K562 (cell line): Measurements from ENCODE around the gene DAPP1.

DNA sequence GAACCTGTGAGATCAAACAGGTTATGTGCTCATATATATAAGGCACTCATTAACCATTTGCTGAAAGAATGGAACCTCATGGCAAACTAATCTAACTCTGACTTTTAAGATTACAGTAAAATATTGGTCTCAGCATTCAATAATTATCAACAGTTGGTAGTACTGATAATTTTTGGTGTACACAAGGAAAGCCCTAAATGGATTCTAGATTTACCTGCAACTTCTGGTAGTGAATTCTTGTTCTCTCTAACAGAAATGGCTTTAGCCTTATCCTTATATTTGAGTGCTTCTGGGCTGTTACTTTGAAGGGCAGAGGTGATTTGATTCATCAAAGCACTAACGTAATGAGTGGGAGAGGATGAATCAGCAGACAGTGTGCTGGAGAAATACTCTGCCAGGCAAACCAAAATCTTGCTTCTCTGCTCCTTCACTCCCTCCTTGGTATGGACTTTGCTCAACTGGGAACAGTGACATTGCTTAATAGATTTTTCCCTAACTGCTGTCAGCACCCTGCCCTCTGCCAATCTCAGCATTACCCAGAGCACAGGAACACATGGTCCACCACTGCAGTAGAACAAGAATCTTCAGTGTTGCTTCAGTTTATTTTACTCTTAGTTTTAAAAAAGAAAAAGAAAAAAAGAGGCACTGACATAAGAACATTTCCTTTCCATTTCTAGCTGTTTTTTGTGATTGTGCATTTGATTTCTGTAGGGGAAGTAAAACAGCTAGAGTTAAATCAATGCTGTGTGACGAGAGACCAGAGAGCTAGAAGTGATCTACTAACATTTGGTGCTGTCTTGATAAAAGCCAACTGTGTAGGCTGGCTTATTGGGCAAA, 56.0 kb downstream of the PDLIM5 start:
- RAMPAGE, long total RNA, result no peak
- RRBS, result no CpG with 5 or more reads among the region's 2 CpGs
PRO-cap:
- standard, result no peak
- CoPRO, capped RNA only, 2 experiments, result no peak in any of the 2 experiments
- CoPRO, capped and uncapped RNA, 2 experiments, result no peak in any of the 2 experiments
- CoPRO, uncapped RNA only, 2 experiments, result no peak in any of the 2 experiments
CAGE:
- cytosol, long polyA plus RNA, result no peak
- long polyA plus RNA, result no peak
- nucleolus, long total RNA, result no peak
- nucleus, long polyA plus RNA, result no peak

- RAMPAGE, long total RNA, result no peak
- RRBS, result no CpG with 5 or more reads among the region's 2 CpGs
PRO-cap:
- standard, result no peak
- CoPRO, capped RNA only, 2 experiments, result no peak in any of the 2 experiments
- CoPRO, capped and uncapped RNA, 2 experiments, result no peak in any of the 2 experiments
- CoPRO, uncapped RNA only, 2 experiments, result no peak in any of the 2 experiments
CAGE:
- cytosol, long polyA plus RNA, result no peak
- long polyA plus RNA, result no peak
- nucleolus, long total RNA, result no peak
- nucleus, long polyA plus RNA, result no peak
Observed at GRCh38 chr4:94526306-94526750, 74.6 kb downstream of the PDLIM5 start.

DNA sequence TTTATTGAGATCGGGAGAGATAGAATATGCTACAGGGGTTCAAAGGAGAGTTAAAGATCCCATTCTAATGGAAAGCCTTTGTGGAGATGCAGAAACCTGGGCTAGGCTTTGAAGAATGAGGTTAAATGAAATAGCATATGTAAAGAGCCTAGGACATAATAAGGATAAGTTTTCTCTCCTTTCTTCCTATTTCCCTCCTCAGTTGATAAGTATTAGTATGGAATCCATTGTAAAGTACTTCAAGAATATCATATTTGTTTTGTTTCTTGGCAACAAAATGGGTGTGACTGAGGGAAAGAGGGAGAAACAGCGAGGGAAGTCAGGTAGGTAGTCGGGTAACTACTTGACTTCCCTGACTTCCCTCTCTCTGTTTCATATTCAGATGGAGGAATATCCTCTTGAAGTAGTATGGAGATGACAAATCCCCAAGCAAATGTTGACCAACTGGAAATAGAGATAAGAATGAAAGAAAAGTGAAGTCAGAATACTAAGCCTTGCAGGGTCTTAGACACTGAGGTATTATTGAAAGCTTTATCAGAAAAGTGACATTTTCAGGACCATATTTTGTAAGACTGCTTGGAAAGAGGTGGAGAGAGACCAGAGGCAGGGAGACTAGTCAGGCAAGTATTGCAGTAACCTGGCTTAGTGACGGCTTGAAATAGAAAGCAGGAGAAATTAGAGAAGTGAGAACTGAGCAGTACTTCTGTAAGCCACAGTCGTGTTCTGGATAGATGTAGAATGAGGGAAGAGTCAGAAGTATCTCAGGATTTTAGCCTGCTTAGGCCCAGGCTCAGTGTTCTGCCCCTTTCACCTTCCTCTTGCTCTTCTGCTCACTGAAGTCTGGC, 83.0 kb downstream of the PDLIM5 start:
- RAMPAGE, long total RNA, result no peak
- RRBS, result no CpG with 5 or more reads among the region's 5 CpGs
PRO-cap:
- standard, result bidirectional peak, plus-strand start at position 600 of the sequence, minus-strand start at position 374 of the sequence
- CoPRO, capped RNA only, 2 experiments, result peak in 2 of 2 experiments; most common plus-strand start position 575 of the sequence (in 1); most common minus-strand start position 374 of the sequence (in 2)
- CoPRO, capped and uncapped RNA, 2 experiments, result no peak in any of the 2 experiments
- CoPRO, uncapped RNA only, 2 experiments, result no peak in any of the 2 experiments
CAGE:
- cytosol, long polyA plus RNA, result no peak
- long polyA plus RNA, result no peak
- nucleolus, long total RNA, result no peak
- nucleus, long polyA plus RNA, result no peak

- RAMPAGE, long total RNA, result no peak
- RRBS, result no CpG with 5 or more reads among the region's 3 CpGs
PRO-cap:
- standard, result no peak
- CoPRO, capped RNA only, 2 experiments, result no peak in any of the 2 experiments
- CoPRO, capped and uncapped RNA, 2 experiments, result no peak in any of the 2 experiments
- CoPRO, uncapped RNA only, 2 experiments, result no peak in any of the 2 experiments
CAGE:
- cytosol, long polyA plus RNA, result no peak
- long polyA plus RNA, result no peak
- nucleolus, long total RNA, result no peak
- nucleus, long polyA plus RNA, result no peak
Observed at GRCh38 chr4:94633578-94634011, 124.2 kb upstream of the BMPR1B start.

GRCh38 chr4:94669321-94669544, 88.5 kb upstream of the BMPR1B start:
- RAMPAGE, long total RNA, result no peak
- RRBS, result no CpG with 5 or more reads among the region's 3 CpGs
PRO-cap:
- standard, result no peak
- CoPRO, capped RNA only, 2 experiments, result no peak in any of the 2 experiments
- CoPRO, capped and uncapped RNA, 2 experiments, result no peak in any of the 2 experiments
- CoPRO, uncapped RNA only, 2 experiments, result peak in 2 of 2 experiments; most common plus-strand start chr4:94669427 (in 1)
CAGE:
- cytosol, long polyA plus RNA, result no peak
- long polyA plus RNA, result no peak
- nucleolus, long total RNA, result no peak
- nucleus, long polyA plus RNA, result no peak

GRCh38 chr4:94723976-94724427, 33.8 kb upstream of the BMPR1B start:
- RAMPAGE, long total RNA, result no peak
- RRBS, result no CpG with 5 or more reads among the region's 3 CpGs
PRO-cap:
- standard, result no peak
- CoPRO, capped RNA only, 2 experiments, result no peak in any of the 2 experiments
- CoPRO, capped and uncapped RNA, 2 experiments, result no peak in any of the 2 experiments
- CoPRO, uncapped RNA only, 2 experiments, result no peak in any of the 2 experiments
CAGE:
- cytosol, long polyA plus RNA, result no peak
- long polyA plus RNA, result no peak
- nucleolus, long total RNA, result no peak
- nucleus, long polyA plus RNA, result no peak

DNA sequence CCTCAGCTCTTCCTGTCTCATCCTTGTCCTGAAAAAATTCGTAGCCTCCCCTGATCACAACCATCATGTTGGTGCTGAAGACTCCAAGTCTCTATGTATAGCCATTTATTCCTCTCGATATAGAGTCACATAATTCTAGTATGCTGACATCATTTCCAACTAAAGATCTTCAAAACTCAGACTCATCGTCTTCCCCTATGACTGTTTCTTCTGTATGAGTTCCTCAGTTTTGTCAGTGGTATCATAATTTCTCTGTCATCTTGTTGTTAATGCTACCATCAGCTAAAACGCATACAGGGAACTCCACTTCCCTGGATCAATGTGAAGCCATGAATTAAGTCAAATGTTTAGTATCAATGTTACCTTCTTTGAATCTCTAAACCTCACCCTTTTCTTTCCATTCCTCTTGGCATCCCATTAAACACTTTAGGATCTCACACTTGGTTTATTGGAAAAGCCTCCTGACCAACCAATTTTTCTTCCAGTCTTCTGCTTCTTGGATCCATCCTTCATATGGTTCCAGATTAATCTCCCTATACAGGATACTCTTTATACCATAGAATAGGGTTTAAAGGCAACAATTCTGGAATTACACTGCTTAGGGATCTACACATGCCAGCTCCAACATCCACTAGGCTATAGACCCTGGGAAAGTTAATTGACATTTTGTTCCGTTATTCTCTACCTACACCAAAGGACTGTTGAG, 41.0 kb downstream of the UNC5C start:
- RAMPAGE, long total RNA, result no peak
- RRBS, result no CpG with 5 or more reads among the region's 5 CpGs
PRO-cap:
- standard, result no peak
- CoPRO, capped RNA only, 2 experiments, result no peak in any of the 2 experiments
- CoPRO, capped and uncapped RNA, 2 experiments, result no peak in any of the 2 experiments
- CoPRO, uncapped RNA only, 2 experiments, result no peak in any of the 2 experiments
CAGE:
- cytosol, long polyA plus RNA, result no peak
- long polyA plus RNA, result no peak
- nucleolus, long total RNA, result no peak
- nucleus, long polyA plus RNA, result no peak

DNA sequence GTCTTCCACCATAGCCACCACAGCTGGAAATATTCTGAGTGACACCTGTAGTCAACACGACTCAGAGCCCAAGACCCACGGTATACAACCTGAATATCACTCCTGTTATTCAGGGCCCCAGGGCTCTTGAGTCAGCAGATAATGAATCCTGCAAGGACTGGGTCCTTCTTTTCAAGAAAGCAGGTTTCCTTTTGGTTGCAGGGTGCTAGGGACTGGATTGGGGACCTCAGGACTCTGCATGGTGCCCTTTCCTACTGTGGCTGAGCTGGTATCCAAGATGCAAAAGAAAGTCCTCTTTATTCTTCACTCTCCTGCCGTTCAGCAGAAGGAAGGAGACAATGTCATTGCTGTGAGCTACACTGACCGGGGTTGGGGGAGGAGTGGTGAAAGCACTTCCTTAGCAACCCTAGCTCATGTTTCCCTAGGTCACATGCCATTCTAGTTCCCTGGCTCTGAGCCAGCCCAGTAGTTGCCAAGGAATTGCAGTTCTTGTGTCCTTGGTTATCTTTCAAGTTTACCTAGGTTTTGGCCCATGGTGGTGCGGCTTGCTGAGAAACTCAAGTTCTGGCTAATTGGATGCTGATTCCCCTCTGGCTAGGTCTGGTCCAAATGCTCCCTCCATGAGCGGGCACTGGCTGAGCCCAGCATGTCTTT, 23.7 kb upstream of the UNC5C start:
- RAMPAGE, long total RNA, result no peak
- RRBS, result no CpG with 5 or more reads among the region's 6 CpGs
PRO-cap:
- standard, result no peak
- CoPRO, capped RNA only, 2 experiments, result no peak in any of the 2 experiments
- CoPRO, capped and uncapped RNA, 2 experiments, result no peak in any of the 2 experiments
- CoPRO, uncapped RNA only, 2 experiments, result no peak in any of the 2 experiments
CAGE:
- cytosol, long polyA plus RNA, result no peak
- long polyA plus RNA, result no peak
- nucleolus, long total RNA, result no peak
- nucleus, long polyA plus RNA, result no peak

DNA sequence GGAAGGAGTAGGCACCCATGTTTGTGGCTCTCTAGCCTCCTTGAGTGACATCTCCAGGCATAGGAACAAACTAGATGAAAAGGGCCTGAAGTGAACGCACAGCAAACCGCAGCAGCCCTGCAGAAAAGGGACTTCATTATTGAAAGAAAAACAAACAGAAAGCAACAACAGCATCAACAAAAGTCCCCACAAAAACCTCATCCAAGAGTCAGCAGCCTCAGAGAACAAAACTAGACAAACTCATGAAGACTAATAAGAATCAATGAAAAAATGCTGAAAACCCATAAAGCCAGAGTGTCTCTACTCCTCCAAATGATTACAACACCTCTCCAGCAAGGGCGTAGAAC, 805.7 kb downstream of the STPG2 start:
- RAMPAGE, long total RNA, result no peak
- RRBS, result no CpG with 5 or more reads among the region's 3 CpGs
PRO-cap:
- standard, result no peak
- CoPRO, capped RNA only, 2 experiments, result no peak in any of the 2 experiments
- CoPRO, capped and uncapped RNA, 2 experiments, result peak in 1 of 2 experiments; most common plus-strand start position 96 of the sequence (in 1)
- CoPRO, uncapped RNA only, 2 experiments, result peak in 1 of 2 experiments; most common plus-strand start position 96 of the sequence (in 1)
CAGE:
- cytosol, long polyA plus RNA, result no peak
- long polyA plus RNA, result no peak
- nucleolus, long total RNA, result no peak
- nucleus, long polyA plus RNA, result no peak

- RAMPAGE, long total RNA, result no peak
PRO-cap:
- standard, result no peak
- CoPRO, capped RNA only, 2 experiments, result no peak in any of the 2 experiments
- CoPRO, capped and uncapped RNA, 2 experiments, result no peak in any of the 2 experiments
- CoPRO, uncapped RNA only, 2 experiments, result no peak in any of the 2 experiments
CAGE:
- cytosol, long polyA plus RNA, result no peak
- long polyA plus RNA, result no peak
- nucleolus, long total RNA, result no peak
- nucleus, long polyA plus RNA, result no peak
Observed at GRCh38 chr4:98315694-98316341, 54.6 kb downstream of the RAP1GDS1 start.

DNA sequence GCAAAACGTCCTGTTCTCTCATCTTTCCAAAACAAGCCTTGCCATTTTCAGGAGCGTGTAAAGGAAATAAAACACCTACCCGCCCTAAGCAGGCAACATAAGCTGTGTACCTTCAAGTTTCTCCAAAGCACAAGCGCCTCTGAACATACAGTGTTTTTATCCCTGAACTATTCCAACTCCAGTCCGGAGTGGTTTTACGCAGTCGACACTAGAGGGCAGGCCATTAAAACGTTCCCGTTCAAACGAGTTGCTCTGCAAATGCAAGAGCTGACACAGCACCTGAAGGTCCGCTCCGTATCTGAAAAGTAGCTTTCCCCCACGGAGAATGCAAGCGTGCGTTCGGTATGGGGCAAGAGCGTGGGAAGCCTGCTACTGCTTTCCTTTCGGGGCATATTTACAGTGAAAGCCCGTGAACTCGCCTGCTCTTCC, 190.9 kb downstream of the TSPAN5 start:
- RAMPAGE, long total RNA, result no peak
- RRBS, result no CpG with 5 or more reads among the region's 20 CpGs
PRO-cap:
- standard, result no peak
- CoPRO, capped RNA only, 2 experiments, result no peak in any of the 2 experiments
- CoPRO, capped and uncapped RNA, 2 experiments, result no peak in any of the 2 experiments
- CoPRO, uncapped RNA only, 2 experiments, result no peak in any of the 2 experiments
CAGE:
- cytosol, long polyA plus RNA, result no peak
- long polyA plus RNA, result no peak
- nucleolus, long total RNA, result no peak
- nucleus, long polyA plus RNA, result no peak

- RAMPAGE, long total RNA, result no peak
- RRBS, result no CpG with 5 or more reads among the region's 4 CpGs
PRO-cap:
- standard, result no peak
- CoPRO, capped RNA only, 2 experiments, result no peak in any of the 2 experiments
- CoPRO, capped and uncapped RNA, 2 experiments, result no peak in any of the 2 experiments
- CoPRO, uncapped RNA only, 2 experiments, result no peak in any of the 2 experiments
CAGE:
- cytosol, long polyA plus RNA, result no peak
- long polyA plus RNA, result no peak
- nucleolus, long total RNA, result no peak
- nucleus, long polyA plus RNA, result no peak
Observed at GRCh38 chr4:98602517-98602954, 55.9 kb downstream of the TSPAN5 start.

- RAMPAGE, long total RNA, result no peak
- RRBS, result no CpG with 5 or more reads among the region's 2 CpGs
PRO-cap:
- standard, result no peak
- CoPRO, capped RNA only, 2 experiments, result no peak in any of the 2 experiments
- CoPRO, capped and uncapped RNA, 2 experiments, result no peak in any of the 2 experiments
- CoPRO, uncapped RNA only, 2 experiments, result no peak in any of the 2 experiments
CAGE:
- cytosol, long polyA plus RNA, result no peak
- long polyA plus RNA, result no peak
- nucleolus, long total RNA, result no peak
- nucleus, long polyA plus RNA, result no peak
Observed at GRCh38 chr4:98639398-98639931, 18.9 kb downstream of the TSPAN5 start.

DNA sequence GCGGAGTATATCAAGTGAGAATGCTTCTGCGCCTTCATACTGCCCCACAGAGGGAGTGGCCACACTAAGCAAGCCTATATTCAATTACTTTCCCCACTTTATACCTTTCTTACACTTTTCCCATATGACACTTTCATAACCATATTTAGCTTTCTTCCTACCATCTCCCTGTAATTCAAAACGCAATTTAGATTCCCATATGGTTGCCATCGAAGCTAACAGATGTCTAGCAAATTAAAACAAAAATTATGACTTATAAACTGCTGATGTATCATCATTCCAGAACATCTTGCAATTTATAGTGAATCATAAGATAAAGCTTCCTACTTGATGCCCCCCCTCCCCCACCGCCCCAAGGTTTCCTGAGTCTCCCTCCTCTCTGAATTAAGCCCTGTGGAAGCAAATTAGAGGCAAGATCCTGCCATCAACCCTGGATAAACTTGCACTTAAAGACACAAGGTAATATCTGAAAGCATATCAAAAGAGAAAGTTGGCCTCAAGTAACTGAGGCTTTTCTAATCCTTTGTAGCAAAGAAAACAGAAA, 5.4 kb downstream of the TSPAN5 start:
- RAMPAGE, long total RNA, result no peak
- RRBS, result no CpG with 5 or more reads among the region's 5 CpGs
PRO-cap:
- standard, result no peak
- CoPRO, capped RNA only, 2 experiments, result no peak in any of the 2 experiments
- CoPRO, capped and uncapped RNA, 2 experiments, result no peak in any of the 2 experiments
- CoPRO, uncapped RNA only, 2 experiments, result no peak in any of the 2 experiments
CAGE:
- cytosol, long polyA plus RNA, result no peak
- long polyA plus RNA, result no peak
- nucleolus, long total RNA, result no peak
- nucleus, long polyA plus RNA, result no peak

GRCh38 chr4:98927942-98928972, 676 bp downstream of the EIF4E start:
- RAMPAGE, long total RNA, result no peak
- RRBS, result 3% methylated on average over 18 of the region's 69 CpGs
PRO-cap:
- standard, result bidirectional peak, plus-strand start at chr4:98928364, minus-strand start at chr4:98928180; bidirectional peak, plus-strand start at chr4:98928878, minus-strand start at chr4:98928805
- CoPRO, capped RNA only, 2 experiments, result peak in 2 of 2 experiments; most common plus-strand start chr4:98928364 (in 2); most common minus-strand start chr4:98928199 (in 2)
- CoPRO, capped and uncapped RNA, 2 experiments, result peak in 2 of 2 experiments; most common plus-strand start chr4:98928364 (in 2); most common minus-strand start chr4:98928195 (in 1)
- CoPRO, uncapped RNA only, 2 experiments, result peak in 1 of 2 experiments; most common plus-strand start chr4:98928583 (in 1); most common minus-strand start chr4:98928368 (in 1)
CAGE:
- cytosol, long polyA plus RNA, result no peak
- long polyA plus RNA, result no peak
- nucleolus, long total RNA, result no peak
- nucleus, long polyA plus RNA, result no peak

DNA sequence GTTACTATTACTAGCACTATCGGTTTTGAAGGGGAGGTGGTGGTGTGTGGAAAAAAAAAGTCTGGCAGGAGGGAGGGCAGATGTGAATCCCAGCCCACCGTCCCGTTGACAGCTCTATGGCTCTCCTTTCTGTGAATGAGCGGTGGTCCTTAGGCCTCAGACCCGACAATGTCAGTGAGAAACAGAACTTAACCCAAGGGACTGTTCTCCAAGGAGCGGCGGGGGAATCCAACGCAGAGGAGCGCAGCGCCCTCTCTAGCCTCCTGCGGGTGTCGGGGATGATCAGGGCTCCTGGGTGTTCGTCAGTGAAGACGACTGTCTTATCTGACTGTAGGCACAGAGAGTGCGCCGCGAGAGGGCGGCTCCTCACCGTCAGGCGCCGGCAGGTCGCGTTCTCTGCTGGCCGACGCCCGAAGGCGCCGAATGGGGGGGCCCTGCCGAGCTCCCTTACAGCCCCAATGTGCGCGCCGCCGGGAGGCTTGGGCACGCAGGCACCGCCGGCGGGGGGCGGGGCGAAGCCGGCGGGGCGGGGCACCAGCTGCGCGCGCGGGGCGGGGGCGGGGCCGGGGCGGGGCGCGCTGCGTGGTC, 418 bp upstream of the METAP1 start:
- RAMPAGE, long total RNA, result no peak
- RRBS, result 0% methylated on average over 11 of the region's 53 CpGs
PRO-cap:
- standard, result bidirectional peak, plus-strand start outside the sequence, minus-strand start at position 227 of the sequence
- CoPRO, capped RNA only, 2 experiments, result peak in 2 of 2 experiments; most common plus-strand start position 234 of the sequence (in 1); most common minus-strand start position 293 of the sequence (in 2)
- CoPRO, capped and uncapped RNA, 2 experiments, result peak in 2 of 2 experiments; most common plus-strand start position 309 of the sequence (in 1); most common minus-strand start position 425 of the sequence (in 2)
- CoPRO, uncapped RNA only, 2 experiments, result peak in 2 of 2 experiments; most common minus-strand start position 223 of the sequence (in 1)
CAGE:
- cytosol, long polyA plus RNA, result no peak
- long polyA plus RNA, result no peak
- nucleolus, long total RNA, result no peak
- nucleus, long polyA plus RNA, result no peak

DNA sequence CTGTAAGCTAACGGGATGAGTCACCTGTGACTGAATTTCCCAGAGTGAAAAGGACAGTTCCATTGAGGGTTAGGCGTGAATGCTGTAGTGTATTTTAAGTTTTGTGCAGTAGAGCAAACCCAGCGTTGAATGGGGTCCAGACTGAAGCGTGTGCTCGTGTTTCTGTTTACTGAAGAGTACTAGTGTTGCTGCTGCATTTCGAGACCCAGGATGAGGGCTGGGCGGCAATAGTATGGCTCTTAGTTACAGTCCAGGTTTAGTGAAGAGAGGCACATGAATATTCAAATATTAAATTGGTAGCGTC, 985 bp downstream of the METAP1 start:
- RAMPAGE, long total RNA, result no peak
- RRBS, result no CpG with 5 or more reads among the region's 8 CpGs
PRO-cap:
- standard, result unidirectional peak, minus-strand start at position 156 of the sequence
- CoPRO, capped RNA only, 2 experiments, result no peak in any of the 2 experiments
- CoPRO, capped and uncapped RNA, 2 experiments, result no peak in any of the 2 experiments
- CoPRO, uncapped RNA only, 2 experiments, result no peak in any of the 2 experiments
CAGE:
- cytosol, long polyA plus RNA, result no peak
- long polyA plus RNA, result no peak
- nucleolus, long total RNA, result no peak
- nucleus, long polyA plus RNA, result no peak

GRCh38 chr4:99323550-99324151, 2.5 kb upstream of the ADH1B start:
- RAMPAGE, long total RNA, result no peak
- RRBS, result no CpG with 5 or more reads among the region's 1 CpG
PRO-cap:
- standard, result no peak
- CoPRO, capped RNA only, 2 experiments, result no peak in any of the 2 experiments
- CoPRO, capped and uncapped RNA, 2 experiments, result no peak in any of the 2 experiments
- CoPRO, uncapped RNA only, 2 experiments, result no peak in any of the 2 experiments
CAGE:
- cytosol, long polyA plus RNA, result no peak
- long polyA plus RNA, result no peak
- nucleolus, long total RNA, result no peak
- nucleus, long polyA plus RNA, result no peak

- RAMPAGE, long total RNA, result no peak
- RRBS, result no CpG with 5 or more reads among the region's 8 CpGs
PRO-cap:
- standard, result unidirectional peak, plus-strand start at chr4:99816850
- CoPRO, capped RNA only, 2 experiments, result peak in 1 of 2 experiments; most common plus-strand start chr4:99816827 (in 1); most common minus-strand start chr4:99816743 (in 1)
- CoPRO, capped and uncapped RNA, 2 experiments, result peak in 1 of 2 experiments; most common plus-strand start chr4:99816830 (in 1); most common minus-strand start chr4:99816573 (in 1)
- CoPRO, uncapped RNA only, 2 experiments, result no peak in any of the 2 experiments
CAGE:
- cytosol, long polyA plus RNA, result no peak
- long polyA plus RNA, result no peak
- nucleolus, long total RNA, result no peak
- nucleus, long polyA plus RNA, result no peak
Observed at GRCh38 chr4:99816434-99817246, at the start of gene DAPP1. Gene DAPP1 (plus strand): TSS chr4:99816827.